Metanephros (tissue), 2 donors: Measurements from ENCODE around the gene SETD1A.

GRCh38 chr16:30918639-30919281 lies 4.6 kb upstream of the FBXL19 start:
- RAMPAGE, long total RNA, result no peak

GRCh38 chr16:30922024-30922669 lies 1.2 kb upstream of the FBXL19 start:
- RAMPAGE, long total RNA, result no peak

GRCh38 chr16:30925526-30926071 lies 2.2 kb downstream of the FBXL19 start:
- RAMPAGE, long total RNA, result no peak

- RAMPAGE, long total RNA, result no peak
Measured at GRCh38 chr16:30957413-30957904, at the start of gene SETD1A. TSS of gene SETD1A (plus strand) at chr16:30957754.

DNA sequence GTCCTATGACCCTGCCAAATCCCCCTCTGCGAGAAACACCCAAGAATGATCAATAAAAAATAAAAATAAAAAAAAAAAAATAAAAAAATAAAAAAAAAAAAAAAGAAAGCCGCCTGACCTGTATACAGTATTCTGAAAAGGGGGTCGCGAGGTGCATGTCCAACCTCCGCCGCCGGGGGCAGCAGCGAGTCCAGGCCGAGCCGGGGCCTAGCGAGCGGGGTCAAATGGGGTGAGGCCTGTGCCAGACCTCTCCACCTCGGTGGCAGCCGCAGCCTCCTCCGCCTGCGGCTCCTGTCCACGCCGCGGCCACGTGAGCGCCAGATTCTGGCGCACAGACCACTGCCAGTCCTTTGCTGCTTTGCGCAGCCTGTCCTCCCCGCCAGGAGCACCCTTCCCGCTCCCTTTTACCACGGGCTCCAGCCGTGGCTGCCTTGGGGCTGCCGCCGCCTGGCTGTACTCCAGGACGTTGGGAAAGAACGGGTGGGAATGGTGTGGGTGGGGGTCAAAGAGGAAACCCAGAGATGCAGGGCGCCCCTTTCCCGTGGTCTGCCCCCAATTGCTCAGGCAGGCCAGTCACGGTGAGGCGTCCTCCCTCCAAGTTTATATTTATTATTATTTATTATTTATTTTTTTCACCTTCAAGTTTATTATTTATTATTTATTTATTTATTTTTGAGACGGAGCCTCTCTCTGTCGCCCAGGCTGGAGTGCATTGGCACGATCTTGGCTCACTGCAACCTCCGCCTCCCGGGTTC lies 2.4 kb upstream of the BCKDK start:
- RAMPAGE, long total RNA, result no peak

GRCh38 chr16:31181982-31182502 lies 2.1 kb downstream of the FUS start:
- RAMPAGE, long total RNA, result no peak

DNA sequence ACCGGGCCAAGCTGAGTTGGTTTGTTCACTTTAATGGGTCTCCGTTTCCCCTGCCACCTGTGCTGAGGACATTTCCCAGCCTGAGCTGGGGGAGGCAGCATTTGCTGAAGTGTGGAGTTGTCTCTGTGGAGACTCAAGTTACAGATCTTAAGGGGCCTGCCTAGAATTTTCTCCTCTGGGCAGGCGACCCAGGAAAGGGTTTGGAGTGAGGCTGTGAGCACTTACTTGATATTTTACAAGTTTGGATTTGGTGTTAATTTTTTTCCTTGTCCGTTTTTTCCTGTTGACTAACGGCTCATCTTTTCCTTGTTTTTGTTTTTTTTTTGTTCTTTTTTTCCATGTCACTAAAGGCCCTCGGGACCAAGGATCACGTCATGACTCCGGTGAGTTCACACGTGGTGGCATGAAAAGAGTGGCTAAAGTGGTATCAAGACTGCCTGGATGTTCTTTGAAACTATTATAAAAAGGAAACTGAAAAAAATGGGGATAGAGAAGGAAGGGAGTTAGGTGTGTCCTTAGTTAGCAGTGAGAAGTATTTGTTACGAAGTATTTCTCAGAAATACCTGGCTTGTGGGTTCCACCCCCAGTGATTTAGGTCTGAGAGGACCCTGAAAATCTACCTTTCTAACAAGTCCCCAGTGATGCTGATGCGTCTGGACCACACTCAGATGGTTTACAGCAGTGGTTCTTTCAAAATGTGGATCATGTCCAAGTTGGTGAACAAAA lies 8.2 kb downstream of the FUS start:
- RAMPAGE, long total RNA, result no peak

- RAMPAGE, long total RNA, result no peak
Measured at GRCh38 chr16:31354156-31354861, 667 bp upstream of the ITGAX start.

- RAMPAGE, long total RNA, result no peak
Measured at GRCh38 chr16:31362743-31363657, 8.0 kb downstream of the ITGAX start.

GRCh38 chr16:31373163-31373676 lies 18.2 kb downstream of the ITGAX start:
- RAMPAGE, long total RNA, result no peak

DNA sequence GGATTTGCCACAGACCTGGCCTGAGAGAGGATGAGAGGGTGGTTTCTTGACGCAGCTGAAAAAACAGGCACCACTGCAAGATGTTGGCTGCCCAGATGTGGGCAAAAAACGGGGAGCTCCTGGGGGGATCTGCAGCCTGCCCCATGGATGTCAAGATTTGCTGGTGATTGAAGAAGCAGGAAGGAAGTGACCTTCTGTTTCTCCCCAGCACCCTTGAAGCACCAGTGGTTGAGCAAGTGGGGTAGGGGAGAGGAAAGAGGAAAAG lies 6.9 kb downstream of the ITGAD start:
- RAMPAGE, long total RNA, result no peak

GRCh38 chr16:31428969-31429168 lies 709 bp upstream of the COX6A2 start:
- RAMPAGE, long total RNA, result no peak

DNA sequence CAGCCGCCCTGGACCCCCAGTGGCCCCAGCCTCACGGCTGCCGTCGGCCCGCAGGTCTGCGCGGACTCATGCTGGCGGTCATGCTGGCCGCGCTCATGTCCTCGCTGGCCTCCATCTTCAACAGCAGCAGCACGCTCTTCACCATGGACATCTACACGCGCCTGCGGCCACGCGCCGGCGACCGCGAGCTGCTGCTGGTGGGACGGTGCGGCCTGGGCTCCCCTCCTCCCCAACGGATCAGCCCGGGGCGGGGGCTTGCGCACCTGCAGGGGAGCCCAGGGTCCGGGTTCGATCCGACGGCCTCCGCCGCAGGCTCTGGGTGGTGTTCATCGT lies 5.6 kb downstream of the SLC5A2 start:
- RAMPAGE, long total RNA, result no peak

GRCh38 chr16:31490329-31491035 lies 7.6 kb downstream of the SLC5A2 start:
- RAMPAGE, long total RNA, result no peak

DNA sequence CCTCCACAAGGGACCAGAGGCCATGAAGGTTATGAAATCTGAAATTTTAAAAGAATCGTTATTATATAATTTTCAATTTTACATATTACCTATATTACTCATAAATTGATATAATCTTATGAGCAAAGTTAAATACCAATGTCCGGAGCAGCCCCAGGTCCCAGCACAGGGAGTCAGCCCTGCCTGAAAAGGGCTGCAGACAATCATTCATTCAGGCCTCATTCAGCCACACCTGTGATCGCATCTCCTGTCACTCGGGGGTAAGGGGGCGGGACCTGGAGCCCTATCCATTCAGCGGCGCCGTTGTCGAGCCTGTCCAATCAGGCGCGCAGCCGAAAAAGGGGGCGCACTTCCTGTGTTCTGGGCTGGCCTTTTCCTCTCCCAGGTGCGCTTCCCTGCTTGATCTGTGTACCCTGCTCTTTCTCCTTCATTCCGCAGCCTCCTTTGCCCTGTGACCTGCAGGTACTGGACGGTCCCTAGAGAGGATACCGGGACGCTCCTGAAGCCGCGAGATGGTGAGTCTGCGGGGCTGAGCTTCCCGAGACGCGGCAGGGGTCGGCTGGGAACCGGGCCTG lies 12.7 kb upstream of the KRBOX5 start:
- RAMPAGE, long total RNA, result no peak

GRCh38 chr16:31700799-31701547 lies 12.1 kb upstream of the KRBOX5 start:
- RAMPAGE, long total RNA, result no peak

- RAMPAGE, long total RNA, result no peak
Measured at GRCh38 chr16:33991538-33992079, 532.2 kb downstream of the TP53TG3F start.

GRCh38 chr16:34160041-34160336 lies 700.6 kb downstream of the TP53TG3F start:
- RAMPAGE, long total RNA, result no peak

- RAMPAGE, long total RNA, result no peak
Measured at GRCh38 chr16:35082500-35082789, 1623.0 kb downstream of the TP53TG3F start.

GRCh38 chr16:35151545-35151807 lies 1692.1 kb downstream of the TP53TG3F start:
- RAMPAGE, long total RNA, result no peak